A549 (cell line): Measurements from ENCODE around the genes OVOL3, ZNF345, ZNF875 and ZNF540.

- PRO-cap: no peak
CAGE:
- cytosol, long polyA plus RNA: no peak
- long polyA plus RNA: no peak
- nucleus, long polyA plus RNA: no peak
These were observed 1.5 kb upstream of the ALKBH6 start for GRCh38 chr19:36015152-36016305.

DNA sequence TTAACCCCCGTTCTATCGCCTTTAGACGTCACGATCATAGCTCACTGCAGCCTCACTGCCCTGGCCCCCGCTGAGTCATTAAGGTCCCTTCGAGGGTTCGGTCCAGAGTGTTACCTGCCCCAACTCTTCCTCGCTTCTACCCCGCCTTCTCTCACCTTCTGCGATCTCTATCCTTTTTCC is 632 bp downstream of the WDR62 start:
- PRO-cap: bidirectional peak, plus-strand start at position 77 of the sequence, minus-strand start outside the sequence
CAGE:
- cytosol, long polyA plus RNA: no peak
- long polyA plus RNA: no peak
- nucleus, long polyA plus RNA: no peak

GRCh38 chr19:36110632-36111435 is at the start of gene OVOL3:
Gene OVOL3, plus strand, starts transcription at chr19:36111143.
- PRO-cap: no peak
CAGE:
- cytosol, long polyA plus RNA: no peak
- long polyA plus RNA: no peak
- nucleus, long polyA plus RNA: no peak

- PRO-cap: no peak
CAGE:
- cytosol, long polyA plus RNA: start-site peak on the plus strand at chr19:36142300-36142332, 184 and 167 reads in 2 replicates
- long polyA plus RNA: start-site peak on the plus strand at chr19:36142300-36142327, 165 and 176 reads in 2 replicates
- nucleus, long polyA plus RNA: start-site peak on the plus strand at chr19:36142301-36142332, 62 and 112 reads in 2 replicates
These were observed 2.1 kb downstream of the CAPNS1 start for GRCh38 chr19:36141850-36142506.

GRCh38 chr19:36142602-36143339 is 2.9 kb downstream of the CAPNS1 start:
- PRO-cap: no peak
CAGE:
- cytosol, long polyA plus RNA: start-site peak on the plus strand at chr19:36142679-36142716, 200 and 58 reads in 2 replicates
- long polyA plus RNA: start-site peak on the plus strand at chr19:36142688-36142699, 34 and 58 reads in 2 replicates
- nucleus, long polyA plus RNA: start-site peak on the plus strand at chr19:36142685-36142701, 48 and 59 reads in 2 replicates

- PRO-cap: no peak
CAGE:
- cytosol, long polyA plus RNA: no peak
- long polyA plus RNA: no peak
- nucleus, long polyA plus RNA: no peak
These were observed 6.6 kb upstream of the COX7A1 start for GRCh38 chr19:36158922-36159247.

DNA sequence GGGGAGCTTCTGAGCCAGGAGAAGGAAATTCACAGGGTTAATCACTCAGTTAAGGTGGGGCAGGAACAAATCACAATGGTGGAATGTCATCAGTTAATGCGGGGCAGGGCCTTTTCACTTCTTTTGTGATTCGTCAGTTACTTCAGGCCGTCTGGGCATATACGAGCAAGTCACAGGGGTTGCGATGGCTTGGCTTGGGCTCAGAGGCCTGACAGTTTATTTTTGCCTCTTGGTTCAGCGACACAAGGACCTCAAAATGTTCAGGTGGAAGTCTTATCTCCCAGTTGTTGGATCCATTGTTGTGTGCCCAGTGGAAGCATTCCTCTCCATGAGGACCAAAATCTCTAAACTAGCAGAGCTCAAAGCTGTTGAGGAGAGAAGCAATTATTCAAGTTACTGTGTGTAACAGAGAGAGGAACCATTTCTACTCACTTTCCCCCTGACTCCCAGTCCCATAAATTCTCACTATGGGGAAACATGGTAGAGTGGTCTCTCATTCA is 8.6 kb upstream of the COX7A1 start:
- PRO-cap: no peak
CAGE:
- cytosol, long polyA plus RNA: no peak
- long polyA plus RNA: no peak
- nucleus, long polyA plus RNA: no peak

GRCh38 chr19:36330519-36331162 is 48.4 kb downstream of the ZFP14 start:
- PRO-cap: no peak
CAGE:
- cytosol, long polyA plus RNA: no peak
- long polyA plus RNA: no peak
- nucleus, long polyA plus RNA: no peak

DNA sequence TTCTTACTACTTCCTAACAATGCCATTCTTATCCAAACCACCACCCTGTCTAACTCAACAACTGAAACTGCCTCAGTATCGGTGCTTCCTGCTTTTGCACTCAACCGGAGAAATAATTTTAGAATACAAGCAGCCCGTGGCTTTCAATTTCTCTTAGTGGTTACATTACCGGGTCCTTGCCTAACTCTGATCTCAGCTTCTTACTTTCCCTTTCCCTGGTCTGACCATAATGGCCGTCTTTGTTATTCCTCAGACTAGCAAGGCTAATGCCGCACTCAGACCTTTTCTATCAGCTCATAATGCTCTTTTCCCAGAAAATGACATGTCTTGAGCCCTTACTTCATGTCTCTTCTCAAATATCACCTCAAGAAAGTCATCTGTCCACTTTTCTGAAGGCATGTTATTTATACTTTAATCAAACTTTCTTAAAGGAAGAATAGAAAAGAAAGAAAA is 16.9 kb downstream of the ZFP82 start:
- PRO-cap: no peak
CAGE:
- cytosol, long polyA plus RNA: no peak
- long polyA plus RNA: no peak
- nucleus, long polyA plus RNA: no peak

DNA sequence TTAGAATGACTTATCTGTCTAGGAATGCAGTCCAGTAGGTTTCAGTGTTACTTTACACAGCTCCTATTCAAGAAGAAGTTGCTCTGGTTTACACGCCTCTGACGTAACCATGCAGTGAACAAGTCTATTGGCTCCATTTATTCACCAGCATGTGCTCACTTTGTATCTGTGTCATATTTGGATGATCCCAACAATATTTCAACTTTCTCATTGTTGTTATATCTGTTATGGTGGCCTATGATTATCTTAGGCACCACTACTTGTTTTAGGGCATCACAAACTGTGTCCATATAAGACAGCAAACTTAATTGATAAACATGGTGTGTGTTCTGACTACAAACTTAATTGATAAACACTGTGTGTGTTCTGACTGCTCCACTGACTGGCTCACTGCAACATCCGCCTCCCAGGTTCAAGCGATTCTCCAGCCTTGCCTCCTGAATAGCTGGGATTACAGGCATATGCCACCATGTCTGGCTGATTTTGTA is 26.5 kb downstream of the ZNF850 start:
- PRO-cap: no peak
CAGE:
- cytosol, long polyA plus RNA: no peak
- long polyA plus RNA: no peak
- nucleus, long polyA plus RNA: no peak

DNA sequence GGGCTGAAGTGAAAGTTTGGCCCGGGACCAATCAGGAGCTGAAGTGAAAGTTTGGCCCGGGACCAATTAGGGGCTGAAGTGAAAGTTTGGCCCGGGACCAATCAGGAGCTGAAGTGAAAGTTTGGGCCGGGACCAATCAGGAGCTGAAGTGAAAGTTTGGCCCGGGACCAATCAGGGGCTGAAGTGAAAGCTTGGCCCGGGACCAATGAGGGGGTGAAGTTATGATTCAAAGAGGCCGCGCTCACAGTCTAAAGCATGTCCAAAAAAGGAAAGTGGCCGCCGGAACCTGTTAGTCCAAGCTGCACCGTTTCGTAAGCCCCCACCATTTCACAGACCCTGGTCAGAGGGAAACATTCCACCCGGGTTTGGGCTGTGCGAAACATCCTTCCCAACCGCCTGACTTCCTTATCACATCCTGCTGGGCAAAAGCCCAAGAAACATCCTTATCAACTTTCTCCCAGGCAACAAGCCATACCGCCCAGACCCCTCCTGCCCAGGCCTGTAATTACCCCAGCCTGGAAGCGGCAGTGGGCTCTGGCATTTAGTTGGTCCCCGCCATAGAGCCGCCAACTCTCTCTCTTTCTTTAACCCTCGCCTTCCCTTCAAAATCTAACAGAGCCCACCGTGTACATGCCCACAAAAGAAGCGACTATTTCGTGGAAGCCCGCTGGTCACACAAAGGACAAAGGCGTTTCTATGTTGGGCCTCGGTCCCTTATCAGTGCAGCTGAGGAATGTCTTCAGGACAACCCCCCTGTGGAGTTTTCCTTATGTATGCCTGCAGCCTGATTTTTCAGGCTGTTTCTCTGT is 974 bp downstream of the ZNF850 start:
- PRO-cap: no peak
CAGE:
- cytosol, long polyA plus RNA: no peak
- long polyA plus RNA: no peak
- nucleus, long polyA plus RNA: no peak

DNA sequence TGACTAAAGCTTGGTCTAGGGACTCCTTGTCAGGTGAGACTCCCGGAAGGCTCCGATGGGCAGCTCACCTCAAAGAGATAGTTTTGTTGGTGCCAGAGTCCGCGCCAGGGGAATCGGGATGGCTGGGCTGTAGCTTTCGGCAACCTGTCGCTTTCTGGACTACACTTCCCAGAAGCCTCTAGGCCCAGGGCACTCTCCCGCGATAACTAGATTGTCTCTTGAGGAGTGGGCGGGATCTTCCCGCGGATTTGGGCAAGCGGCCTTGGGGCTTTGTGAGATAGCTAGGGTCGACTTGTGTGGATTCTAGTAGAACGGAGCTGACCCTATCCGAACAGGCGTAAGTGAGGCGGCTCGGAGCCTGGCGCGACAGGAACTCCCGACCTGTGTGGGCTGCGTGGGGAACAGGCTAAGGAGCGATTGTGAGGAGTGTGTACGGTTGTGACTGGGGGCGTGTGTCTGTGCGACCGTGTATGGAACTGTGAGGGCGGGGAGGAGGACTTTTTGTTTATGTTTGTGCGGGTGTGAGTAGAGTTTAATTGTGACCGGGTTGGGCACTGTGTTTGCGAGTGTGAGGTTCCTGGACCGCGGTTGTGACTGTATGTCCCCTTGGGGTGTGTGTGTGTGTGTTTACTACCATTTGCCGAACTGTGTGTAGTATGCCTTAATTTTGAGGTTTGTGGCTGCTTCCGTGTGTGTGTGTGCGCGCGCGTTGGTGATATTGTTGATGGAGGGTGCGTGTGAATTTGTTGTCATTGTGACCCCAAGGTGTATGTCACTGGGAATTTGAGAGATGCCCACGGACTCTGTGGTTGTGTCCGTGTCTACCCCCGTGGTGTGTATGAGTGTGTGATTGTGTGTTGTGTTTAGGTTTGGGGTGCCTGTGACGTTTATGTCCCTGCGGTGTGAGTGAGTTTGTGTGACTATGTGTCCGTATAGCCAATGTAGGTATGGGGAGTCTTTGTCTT is at the start of gene ZNF345:
ZNF345 (plus strand) TSS at position 245 of the 965 bp plus-strand sequence.
- PRO-cap: no peak
CAGE:
- cytosol, long polyA plus RNA: no peak
- long polyA plus RNA: no peak
- nucleus, long polyA plus RNA: no peak

DNA sequence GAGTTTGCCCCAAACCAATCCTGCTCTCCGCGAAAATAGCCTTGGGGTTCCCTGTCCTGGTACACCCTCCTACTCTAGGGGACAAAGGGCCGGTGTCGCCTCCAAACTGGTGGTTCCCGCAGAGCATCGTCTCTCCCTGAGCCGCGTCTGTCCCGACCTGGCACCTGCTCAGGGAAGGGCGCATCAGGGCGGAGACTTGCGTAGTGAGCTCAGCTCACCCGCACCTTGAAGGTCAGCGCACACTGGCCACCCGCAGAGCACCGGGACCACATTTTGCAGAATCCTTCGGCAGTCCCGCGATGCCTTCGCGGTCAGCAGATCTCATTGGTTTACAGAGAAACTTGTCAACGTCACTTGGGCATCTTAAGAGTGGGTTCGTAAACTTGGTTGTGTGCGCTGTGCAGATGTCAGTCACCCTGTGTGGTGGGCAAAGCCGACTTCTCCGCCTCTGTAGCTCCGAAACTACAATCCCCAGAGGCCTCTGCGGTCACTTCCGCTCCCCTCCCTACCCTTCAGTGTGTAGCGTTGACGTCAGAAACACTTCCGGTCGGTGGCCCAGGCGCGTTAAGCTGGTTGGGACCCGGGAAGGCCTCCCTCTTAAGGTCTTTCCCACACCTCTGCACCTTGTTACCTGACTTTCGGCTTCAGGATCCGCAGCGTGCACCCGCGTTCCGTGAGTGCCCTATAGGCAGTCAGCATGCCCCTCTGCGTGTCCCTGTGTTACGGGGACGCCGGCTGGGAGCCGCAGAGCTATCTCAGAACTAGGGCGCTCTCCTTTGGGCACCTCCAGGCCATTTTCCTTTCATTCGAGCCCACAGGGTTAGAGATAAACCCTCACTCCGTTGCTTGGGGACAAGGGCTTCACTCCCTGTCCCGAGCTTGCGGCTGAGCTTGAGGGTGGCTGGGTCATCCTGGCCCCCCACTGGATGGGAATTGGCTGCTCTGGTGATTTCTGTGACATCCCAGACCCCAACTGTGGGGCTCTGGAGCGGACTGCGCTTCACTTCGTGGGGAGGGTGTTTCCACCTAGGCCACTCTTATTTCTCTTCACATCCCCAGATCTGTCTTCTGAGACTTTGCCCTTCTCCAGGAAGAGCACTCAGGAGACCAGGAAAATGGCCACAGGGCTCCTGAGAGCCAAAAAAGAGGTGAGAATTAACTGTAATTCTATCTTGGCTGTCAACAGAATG is at the start of gene ZNF875:
ZNF875 (plus strand) TSS at position 540 of the 1,190 bp plus-strand sequence.
- PRO-cap: unidirectional peak, plus-strand start at position 539 of the sequence
CAGE:
- cytosol, long polyA plus RNA: no peak
- long polyA plus RNA: no peak
- nucleus, long polyA plus RNA: no peak

DNA sequence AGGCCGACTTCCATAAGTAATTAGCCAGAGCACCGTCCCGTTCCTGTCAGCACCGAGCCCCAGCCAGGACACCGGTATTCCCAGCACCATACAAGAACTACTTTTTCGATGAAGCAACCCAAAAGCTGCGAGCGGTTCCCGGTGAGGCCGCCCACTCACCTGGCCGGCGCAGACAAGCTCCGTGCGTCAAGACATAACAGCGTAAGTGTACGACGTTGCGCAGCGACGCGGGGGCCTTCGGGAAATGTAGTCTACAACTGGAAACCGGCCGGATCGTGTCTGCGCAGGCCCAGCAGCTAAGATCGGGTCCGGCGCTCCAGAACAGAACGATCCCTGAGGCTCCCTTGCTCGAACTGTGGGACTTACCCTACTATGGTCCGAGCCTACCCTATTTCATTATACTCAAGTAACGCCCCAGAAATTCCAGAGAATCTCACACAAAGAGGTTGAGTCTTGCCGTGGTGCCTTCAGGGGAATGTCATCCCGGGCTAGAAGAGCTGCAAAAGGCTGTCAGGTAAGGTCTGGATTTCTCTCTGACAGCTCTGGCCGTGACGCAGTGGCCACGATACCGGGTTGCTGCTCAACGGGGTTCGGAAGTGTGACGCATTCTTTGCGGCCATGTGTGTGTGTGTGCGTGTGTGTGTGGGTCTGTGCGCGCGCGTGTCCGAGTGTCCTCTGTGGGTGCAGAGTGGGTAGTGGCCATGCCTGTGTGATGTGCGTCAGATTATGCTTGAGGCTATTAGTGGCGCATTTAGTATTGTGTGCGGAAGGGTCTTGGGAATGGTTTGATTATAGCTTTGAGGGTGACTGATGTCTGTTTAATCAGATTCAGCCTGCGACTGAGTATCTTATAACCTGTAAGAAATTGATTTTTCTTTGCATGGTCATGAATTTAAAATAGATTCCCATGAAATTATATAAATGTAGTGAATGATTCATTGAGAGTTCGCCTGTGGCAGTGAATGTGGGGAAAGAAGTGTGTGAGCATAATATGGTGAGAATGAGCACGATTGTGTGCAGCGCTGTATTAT is at the start of gene ZNF540:
ZNF540 (plus strand) TSS at position 295 of the 1,031 bp plus-strand sequence.
- PRO-cap: bidirectional peak, plus-strand start at position 299 of the sequence, minus-strand start at position 174 of the sequence
CAGE:
- cytosol, long polyA plus RNA: no peak
- long polyA plus RNA: no peak
- nucleus, long polyA plus RNA: no peak

GRCh38 chr19:37983729-37984571 is 76.9 kb downstream of the SIPA1L3 start:
- PRO-cap: no peak
CAGE:
- cytosol, long polyA plus RNA: no peak
- long polyA plus RNA: no peak
- nucleus, long polyA plus RNA: no peak

DNA sequence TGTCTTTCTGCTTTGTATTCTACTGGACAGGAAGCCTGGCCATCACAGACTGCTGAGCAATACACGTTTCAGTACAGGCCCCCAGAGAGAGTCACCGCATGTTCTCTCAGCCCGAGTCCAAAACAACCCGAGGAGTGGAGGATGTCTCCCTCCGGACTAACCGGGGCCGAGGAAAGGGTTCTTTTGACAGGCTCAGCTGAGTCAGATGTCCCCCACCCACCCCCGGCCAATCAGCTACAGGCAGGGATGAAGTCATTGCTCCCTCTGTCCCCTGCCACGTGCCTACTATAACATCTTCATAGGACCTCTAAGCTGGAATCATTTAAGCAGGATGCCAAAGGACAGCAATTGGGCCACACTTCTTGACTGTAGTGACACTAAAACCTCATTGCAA is 97.9 kb downstream of the SIPA1L3 start:
- PRO-cap: no peak
CAGE:
- cytosol, long polyA plus RNA: no peak
- long polyA plus RNA: no peak
- nucleus, long polyA plus RNA: no peak

- PRO-cap: no peak
CAGE:
- cytosol, long polyA plus RNA: no peak
- long polyA plus RNA: no peak
- nucleus, long polyA plus RNA: no peak
These were observed 139.2 kb downstream of the SIPA1L3 start for GRCh38 chr19:38045954-38046850.

DNA sequence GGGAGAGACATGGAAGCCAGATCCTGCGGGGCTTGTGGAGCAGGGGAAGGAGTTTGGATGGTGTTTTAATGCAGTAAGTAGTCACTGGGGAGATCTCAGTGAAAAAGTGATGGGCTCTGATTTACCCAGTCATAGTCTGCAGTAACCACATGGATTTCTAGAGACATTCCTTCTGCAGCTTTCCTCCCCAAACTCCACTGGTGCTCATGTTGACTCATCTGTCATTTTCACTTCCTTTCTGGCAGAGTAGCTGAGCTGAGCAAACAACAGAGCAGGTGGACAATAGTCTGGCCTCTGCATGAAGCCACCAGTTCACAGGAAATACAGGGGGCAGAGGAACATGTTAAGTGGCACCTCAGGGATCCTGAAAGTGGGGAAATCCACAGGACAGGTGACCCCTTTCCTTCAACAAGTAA is 144.0 kb downstream of the DPF1 start:
- PRO-cap: no peak
CAGE:
- cytosol, long polyA plus RNA: no peak
- long polyA plus RNA: no peak
- nucleus, long polyA plus RNA: no peak

GRCh38 chr19:38222300-38222937 is 1.6 kb downstream of the DPF1 start:
- PRO-cap: no peak
CAGE:
- cytosol, long polyA plus RNA: no peak
- long polyA plus RNA: no peak
- nucleus, long polyA plus RNA: no peak

GRCh38 chr19:38267694-38268532 is 3.5 kb downstream of the SPINT2 start:
- PRO-cap: no peak
CAGE:
- cytosol, long polyA plus RNA: no peak
- long polyA plus RNA: no peak
- nucleus, long polyA plus RNA: no peak